PFSK-1 (cell line): ENCODE results near the gene TPST1.

GRCh38 chr7:61081606-61081908 lies 2917.1 kb upstream of the ZNF722 start:
- RRBS: no CpG with 5 or more reads among the region's 5 CpGs

DNA sequence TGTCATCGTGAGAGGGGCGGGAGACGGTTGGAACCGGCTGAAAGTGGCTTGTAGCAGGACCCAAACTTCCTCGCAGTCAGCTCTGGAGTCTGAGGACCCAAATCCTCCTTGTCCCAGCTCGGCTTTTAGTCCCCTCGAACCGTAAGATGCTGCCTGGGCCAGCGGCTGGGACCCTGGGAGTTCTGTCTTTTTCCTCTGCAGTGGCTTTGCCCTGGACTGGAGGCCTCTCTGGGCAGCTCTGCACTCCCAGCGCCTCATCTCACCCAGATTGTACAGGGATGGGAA lies 308 bp downstream of the ZNF722 start:
- RRBS: 27% methylated on average over 4 of the region's 10 CpGs

- RRBS: no CpG with 5 or more reads among the region's 1 CpG
Measured at GRCh38 chr7:64658918-64659355, 7.0 kb upstream of the ZNF107 start.

DNA sequence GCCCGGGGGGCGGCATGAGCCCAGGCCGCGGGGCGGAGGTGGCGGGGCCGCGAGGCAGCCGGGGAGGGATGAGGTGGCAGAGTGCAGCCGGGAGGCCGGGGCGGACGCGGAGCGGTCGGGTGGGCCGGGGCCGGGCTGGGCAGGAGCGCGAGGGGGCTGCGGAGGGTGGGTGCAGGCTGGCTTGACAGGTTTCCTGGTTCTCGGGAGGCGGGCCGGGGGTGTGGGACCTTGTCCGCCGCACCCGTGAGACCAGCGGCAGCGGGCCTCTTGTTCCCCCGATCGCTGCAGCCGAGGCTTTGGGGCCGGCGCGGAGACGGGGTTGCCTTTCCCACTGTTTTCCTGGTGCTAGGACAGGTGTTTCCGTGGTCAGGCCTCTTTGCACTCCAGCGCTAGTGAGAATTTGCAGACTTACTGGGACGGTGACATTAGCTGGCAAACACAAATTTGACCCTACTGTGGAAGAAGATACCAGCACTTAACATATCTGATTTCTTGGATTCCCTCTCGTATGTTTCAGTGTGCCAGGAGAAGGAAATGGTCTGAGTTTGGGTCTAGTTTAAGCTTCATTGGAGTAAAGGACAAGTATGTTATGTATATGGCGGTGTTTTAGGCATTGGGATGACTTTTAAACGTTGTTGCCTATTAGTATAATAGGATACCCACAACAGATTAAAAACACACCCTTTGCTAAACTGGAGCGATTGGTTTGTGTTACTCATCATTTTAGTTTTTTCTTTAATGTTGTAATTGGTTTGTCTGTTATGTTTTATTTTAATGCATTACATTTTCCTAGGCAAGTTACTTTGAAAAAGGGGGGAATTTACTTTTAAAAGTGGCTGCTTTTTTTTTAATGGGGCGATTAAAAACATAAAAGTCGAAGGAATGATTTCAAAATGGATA lies 32.5 kb upstream of the ERV3-1 start:
- RRBS: 1% methylated on average over 4 of the region's 45 CpGs

GRCh38 chr7:65475455-65476281 lies 102.0 kb downstream of the ZNF92 start:
- RRBS: 66% methylated on average over 2 of the region's 8 CpGs

DNA sequence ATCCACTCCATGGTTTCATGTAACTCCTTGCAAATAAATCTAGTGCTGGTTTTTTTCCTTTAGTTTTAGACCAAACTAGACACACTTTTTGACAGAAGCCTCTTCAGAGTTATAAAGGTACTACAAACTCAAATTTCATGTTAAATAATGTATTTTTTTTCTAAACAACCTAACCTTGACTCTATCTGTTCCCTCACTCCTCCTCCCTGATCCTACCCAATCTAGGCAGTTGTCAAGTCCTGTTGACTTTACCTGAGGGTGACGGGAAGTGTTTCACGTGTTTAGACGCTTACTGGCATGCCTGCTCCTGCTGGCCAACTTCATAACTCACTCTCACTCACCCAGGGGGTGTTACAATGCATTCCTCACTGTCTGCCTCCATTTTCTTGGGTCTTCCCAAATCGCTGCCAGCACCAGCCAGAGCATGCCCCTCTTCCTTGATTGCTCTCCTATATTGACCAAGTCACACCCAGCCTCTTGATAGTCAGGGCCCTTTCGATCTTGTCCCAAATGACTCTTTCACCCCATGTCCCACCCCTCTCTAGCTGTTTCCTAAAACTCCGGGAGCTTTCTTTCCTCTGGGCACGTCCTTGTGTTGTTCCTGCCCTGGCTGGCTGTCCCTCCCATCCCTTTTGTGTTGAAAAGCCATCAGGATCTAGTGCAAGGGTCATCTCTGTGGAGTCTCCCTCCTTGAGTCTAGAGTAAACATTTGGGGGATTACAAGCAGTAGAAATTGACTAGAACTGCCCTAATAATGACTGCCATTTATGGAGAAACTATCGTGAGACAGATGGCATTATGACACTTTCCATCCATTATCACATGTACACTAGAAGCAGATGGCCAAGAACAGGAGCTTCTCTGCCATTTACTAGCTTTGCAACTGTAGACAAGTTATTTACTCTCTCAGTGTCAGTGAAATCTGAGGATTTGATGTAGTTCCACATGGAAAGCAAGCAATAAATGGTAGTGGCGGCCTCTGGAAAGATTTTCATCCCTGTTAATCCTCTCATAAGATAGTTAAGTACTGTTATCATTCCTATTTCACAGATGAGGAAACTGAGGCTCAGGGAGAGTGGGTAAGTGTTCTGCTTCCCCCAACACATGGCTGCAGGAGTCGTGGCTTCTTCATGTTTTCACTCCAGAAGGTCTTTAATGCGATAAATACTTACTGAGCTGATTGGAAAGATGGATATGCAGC lies 28.6 kb downstream of the CRCP start:
- RRBS: no CpG with 5 or more reads among the region's 11 CpGs

DNA sequence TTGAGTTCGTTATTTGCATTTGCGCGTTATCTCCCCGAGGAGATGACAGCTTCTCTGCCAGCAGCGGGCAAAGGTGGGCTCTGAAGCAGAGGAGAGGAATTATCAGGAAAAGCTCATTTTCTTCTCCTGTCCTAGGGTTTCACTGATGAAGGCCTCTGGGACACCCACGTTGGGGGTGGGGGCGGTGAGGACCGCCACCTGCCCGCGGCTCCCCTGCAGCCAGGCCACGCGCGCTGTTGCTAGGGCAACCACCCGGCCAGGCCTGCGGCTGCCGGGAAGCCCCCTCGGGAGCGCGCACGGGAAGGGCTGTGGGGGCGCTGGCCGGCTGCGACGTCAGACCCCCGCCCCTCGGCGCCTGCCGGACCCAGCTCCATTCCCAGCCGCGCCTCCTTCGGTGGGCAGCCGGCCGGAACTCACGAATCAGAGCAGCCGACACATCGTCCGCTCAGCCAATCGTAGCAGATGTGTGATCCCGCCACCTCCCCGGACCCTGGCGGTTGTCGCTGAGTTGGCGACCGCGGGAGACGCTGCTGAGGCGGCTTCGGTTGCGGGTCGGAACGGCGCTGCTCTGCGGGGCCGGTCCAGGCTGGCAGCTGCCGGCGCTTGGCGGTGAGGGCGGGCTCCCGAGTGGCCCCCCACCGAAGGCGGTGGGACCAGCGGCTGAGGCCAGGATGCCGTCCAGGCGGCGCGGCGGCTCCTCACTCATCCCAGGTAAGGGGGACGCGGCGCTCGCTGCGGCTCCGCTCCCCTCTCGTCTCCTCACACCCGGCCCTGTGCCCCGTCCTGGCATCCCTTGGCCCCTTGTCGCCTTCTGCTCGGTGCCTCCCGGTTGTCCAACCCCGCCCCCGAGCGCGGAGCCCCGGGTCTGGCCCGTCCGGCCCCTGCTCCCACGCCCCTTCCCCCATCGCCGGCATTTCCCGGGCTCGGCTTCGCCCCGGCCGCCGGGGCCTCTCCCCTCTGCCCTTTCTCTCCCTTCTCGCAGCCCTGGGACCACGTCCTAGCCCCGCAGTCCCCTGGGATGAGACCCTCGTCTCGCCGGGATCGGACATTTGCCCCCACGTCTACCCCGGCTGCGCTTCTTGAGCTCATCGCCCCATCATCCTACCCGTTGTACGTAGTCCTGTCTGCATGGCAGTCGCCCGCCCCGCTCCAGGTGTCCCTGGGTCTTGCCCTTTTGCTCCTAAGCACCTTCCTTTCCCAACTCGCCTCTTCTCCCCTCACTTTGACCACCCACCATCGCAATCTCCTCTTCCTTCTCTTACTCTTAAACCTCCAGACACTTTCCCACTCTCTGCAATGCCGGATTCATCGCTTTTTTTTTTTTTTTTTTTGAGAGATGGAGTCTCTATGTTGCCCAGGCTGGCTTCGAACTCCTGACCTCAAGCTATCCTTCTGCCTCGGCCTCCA lies at the start of gene TPST1:
TPST1 (plus strand) TSS at position 523 of the 1,407 bp plus-strand sequence.
- RRBS: 1% methylated on average over 44 of the region's 117 CpGs

GRCh38 chr7:66315067-66315762 lies 110.1 kb downstream of the TPST1 start:
- RRBS: no CpG with 5 or more reads among the region's 7 CpGs

GRCh38 chr7:66356392-66356839 lies 151.3 kb downstream of the TPST1 start:
- RRBS: no CpG with 5 or more reads among the region's 5 CpGs

- RRBS: no CpG with 5 or more reads among the region's 8 CpGs
Measured at GRCh38 chr7:66522225-66522638, 106.4 kb upstream of the KCTD7 start.

- RRBS: no CpG with 5 or more reads among the region's 5 CpGs
Measured at GRCh38 chr7:66555087-66555364, 73.7 kb upstream of the KCTD7 start.

- RRBS: no CpG with 5 or more reads among the region's 6 CpGs
Measured at GRCh38 chr7:66789617-66789970, 49.1 kb downstream of the RABGEF1 start.

GRCh38 chr7:66944826-66945367 lies 23.9 kb downstream of the TMEM248 start:
- RRBS: 95% methylated on average over 5 of the region's 15 CpGs

- RRBS: no CpG with 5 or more reads among the region's 8 CpGs
Measured at GRCh38 chr7:66953119-66953625, 32.1 kb downstream of the TMEM248 start.

DNA sequence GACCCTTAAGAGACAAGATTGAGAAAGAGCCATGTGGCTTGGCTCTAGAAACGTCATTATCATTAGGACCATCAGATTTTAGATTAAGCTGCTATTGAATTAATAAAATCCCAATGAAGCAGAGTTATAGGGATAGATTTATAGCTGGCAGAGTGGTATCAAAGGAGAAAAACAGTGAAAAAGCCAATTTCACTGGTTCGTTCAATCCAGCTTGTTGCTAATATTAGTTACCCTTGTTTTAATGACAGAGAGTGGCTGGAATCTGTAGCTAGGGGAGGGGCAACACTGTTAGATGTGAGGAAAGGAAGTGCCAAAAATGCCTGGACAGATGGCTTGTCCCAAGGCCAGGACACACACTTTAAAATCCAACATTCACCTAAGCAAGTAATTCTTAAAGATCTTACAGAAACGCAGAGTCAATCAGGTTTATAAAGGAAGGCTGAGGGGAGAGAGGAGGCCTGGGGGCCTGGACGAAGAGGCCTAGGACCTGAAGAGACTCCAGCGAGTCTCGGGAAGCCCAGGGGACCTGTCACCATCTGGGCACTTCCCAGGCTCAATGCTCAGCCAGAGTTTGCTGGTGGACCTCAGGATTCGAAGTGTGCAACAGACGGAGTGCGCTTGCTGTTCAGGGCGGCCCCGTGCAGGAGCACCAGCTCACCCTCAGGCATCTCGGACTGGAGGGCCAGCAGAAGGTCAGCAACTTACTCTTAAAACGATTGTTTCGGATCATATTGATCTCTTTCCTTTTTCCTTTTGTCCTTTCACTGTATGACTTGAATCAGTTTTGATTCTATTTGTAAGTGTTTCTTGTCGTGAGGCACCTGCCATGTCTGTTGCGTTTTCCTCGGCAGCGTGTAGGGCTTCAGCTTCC lies 36.7 kb downstream of the TMEM248 start:
- RRBS: no CpG with 5 or more reads among the region's 18 CpGs

GRCh38 chr7:67738718-67739345 lies 462.1 kb downstream of the SPDYE21 start:
- RRBS: no CpG with 5 or more reads among the region's 7 CpGs

- RRBS: no CpG with 5 or more reads among the region's 6 CpGs
Measured at GRCh38 chr7:68543181-68543696, 1055.0 kb upstream of the AUTS2 start.

GRCh38 chr7:69394281-69394729 lies 204.0 kb upstream of the AUTS2 start:
- RRBS: no CpG with 5 or more reads among the region's 8 CpGs

GRCh38 chr7:69429904-69430428 lies 168.3 kb upstream of the AUTS2 start:
- RRBS: no CpG with 5 or more reads among the region's 17 CpGs